Heart left ventricle (tissue), 7 donors: ENCODE results near the gene PAX7.

DNA sequence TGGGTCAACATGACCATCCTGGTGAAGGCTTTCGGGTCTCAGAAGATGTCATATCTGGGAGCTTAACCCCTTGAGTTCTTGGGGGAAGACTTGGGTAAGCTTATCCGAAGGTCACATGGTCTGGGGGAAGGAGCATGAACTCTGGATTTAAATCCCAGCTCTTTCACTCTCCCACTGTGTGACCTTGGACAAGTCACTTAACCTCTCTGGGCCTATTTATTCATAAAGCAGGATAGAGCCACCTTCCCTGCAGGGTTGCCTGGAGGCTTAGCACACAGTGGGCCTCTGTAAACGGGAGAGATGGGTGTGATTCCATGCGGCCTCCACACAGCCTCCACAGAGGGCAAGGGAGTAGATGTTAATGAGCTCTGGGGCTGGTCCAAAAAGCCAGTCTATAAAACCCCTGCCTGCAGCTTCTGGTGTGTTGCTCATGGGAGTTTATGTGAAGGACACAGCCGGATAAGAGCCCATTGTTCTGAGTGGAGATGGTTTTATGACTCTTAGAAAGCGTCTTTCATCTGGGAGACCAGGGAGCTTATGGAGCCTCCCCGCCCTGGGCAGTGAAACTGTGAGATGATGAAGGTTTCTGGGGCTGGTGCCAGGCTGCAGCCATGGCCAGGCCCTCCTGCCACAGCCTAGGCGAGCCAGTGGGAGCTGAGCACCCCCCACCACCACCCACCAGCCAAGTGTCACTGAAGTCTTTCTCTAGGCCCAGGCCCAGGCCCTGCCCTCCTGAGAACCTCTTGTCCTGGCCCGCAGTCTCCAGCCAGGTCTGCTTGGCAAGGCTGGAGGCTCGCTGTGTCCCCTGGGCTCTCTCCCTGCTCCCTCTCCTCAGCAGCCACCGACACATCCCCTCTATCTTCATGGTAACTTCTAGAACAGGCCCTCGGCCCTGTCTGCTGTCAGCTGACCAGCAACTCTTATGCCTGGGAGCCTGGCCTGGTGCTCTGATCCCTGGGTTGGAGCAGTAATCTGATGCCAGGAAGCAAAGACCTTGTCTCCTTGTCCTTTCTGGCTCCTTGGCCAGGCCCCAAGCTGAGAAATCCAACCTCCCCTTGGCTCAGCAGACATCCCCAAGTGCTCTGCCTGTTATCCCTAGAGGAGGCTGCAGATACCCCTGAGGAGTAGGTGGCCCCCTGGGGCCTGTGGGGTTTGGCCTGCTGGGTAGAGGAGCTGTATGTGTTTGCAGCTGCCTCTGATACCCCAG is 7.8 kb upstream of the ARHGEF10L start:
- PRO-cap, 6 experiments, result peak in 5 of 6 experiments; most common plus-strand start position 769 of the sequence (in 4); most common minus-strand start position 924 of the sequence (in 2)
- RAMPAGE, long total RNA, 2 experiments, result no peak in any of the 2 experiments
- RRBS, result no CpG with 5 or more reads among the region's 12 CpGs

DNA sequence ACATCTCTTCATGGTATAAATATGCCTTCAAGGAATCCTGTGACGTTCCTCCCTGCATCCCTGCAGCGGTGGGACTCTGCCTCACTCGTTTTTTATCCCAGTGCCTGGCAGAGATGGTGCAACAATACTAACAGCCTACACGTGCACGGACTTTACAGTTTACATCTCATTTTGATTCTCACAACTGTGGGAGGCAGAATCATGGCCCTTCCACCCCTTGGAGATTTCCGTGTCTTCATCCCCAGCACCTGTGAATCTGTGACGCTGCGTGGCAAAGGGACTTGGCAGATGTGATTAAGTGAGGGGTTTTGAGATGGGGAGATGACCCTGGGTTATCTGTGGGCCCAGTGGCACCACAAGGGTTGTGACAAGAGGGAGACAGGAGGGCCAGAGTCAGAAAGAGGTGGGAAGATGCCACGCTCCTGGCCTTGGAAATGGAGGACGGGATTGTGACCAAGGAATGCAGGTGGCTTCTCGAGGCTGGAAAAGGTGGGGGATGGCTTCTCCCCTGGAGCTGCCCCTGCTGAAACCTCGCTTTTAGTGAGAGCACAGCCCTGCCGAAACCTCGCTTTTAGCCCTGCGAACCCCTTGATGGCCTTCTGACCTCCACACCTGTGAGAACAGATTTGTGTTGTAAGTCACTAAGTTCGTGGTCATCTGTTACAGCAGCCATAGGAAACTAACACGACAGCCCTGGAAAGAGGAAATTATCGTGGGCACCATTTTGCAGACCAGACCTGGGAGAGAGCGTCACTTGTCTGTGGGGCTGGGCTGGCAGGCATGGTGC is 53.8 kb downstream of the ARHGEF10L start:
- PRO-cap, 6 experiments, result no peak in any of the 6 experiments
- RAMPAGE, long total RNA, 2 experiments, result no peak in any of the 2 experiments
- RRBS, result no CpG with 5 or more reads among the region's 19 CpGs

DNA sequence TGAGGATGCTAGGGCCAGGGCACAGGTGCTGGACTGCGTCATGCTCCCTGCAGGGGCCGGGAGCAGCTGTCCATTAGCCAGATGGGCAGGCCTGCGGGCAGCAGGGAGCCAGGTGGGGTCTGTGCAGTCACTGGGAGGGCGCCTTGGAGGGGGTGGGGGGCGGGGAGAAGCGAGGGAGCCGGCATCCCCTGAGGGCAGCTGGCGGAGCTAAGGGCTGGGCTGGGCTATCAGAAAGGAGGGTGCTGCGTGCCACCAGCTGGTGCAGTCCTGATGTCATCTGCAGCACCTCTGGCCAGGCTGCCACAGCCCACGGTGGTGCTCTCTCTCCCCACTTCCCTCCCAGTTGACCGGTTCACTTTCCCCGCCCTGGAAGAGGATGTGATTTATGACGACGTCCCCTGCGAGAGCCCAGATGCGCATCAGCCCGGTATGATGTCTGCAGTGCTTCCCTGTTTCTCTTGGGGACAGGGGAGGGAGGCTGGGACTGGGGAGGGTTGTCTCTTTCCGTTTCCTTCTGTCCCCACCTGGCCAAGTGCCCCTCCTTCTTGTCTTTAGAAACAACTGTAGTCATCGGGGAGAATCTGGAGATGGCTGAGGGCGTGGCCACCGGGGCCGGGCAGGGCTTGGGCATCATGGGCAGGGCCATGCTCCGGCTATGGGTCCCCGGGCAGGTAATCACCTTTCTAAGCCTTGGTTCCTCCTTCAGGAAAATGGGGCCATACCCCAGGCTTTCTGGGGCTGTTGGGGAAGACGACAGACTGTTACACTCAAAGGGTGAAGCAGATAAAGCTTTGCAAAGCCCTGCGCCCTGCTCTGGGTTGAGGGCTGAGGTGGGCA is 63.9 kb downstream of the ARHGEF10L start:
- PRO-cap, 6 experiments, result no peak in any of the 6 experiments
- RAMPAGE, long total RNA, 2 experiments, result no peak in any of the 2 experiments
- RRBS, result 42% methylated on average over 10 of the region's 26 CpGs

GRCh38 chr1:17668073-17668400 is 87.1 kb upstream of the ACTL8 start:
- PRO-cap, 6 experiments, result no peak in any of the 6 experiments
- RAMPAGE, long total RNA, 2 experiments, result no peak in any of the 2 experiments
- RRBS, result no CpG with 5 or more reads among the region's 15 CpGs

GRCh38 chr1:18107162-18107451 is 491 bp upstream of the IGSF21 start:
- PRO-cap, 6 experiments, result no peak in any of the 6 experiments
- RAMPAGE, long total RNA, 2 experiments, result no peak in any of the 2 experiments
- RRBS, result no CpG with 5 or more reads among the region's 7 CpGs

- PRO-cap, 6 experiments, result no peak in any of the 6 experiments
- RAMPAGE, long total RNA, 2 experiments, result no peak in any of the 2 experiments
- RRBS, result 71% methylated on average over 1 of the region's 16 CpGs
Observed at GRCh38 chr1:18462993-18463670, 17.6 kb upstream of the KLHDC7A start.

GRCh38 chr1:18630597-18631821 is at the start of gene PAX7:
TSS of gene PAX7 (plus strand) at chr1:18630846.
- PRO-cap, 6 experiments, result no peak in any of the 6 experiments
- RAMPAGE, long total RNA, 2 experiments, result no peak in any of the 2 experiments
- RRBS, result 2% methylated on average over 49 of the region's 101 CpGs

DNA sequence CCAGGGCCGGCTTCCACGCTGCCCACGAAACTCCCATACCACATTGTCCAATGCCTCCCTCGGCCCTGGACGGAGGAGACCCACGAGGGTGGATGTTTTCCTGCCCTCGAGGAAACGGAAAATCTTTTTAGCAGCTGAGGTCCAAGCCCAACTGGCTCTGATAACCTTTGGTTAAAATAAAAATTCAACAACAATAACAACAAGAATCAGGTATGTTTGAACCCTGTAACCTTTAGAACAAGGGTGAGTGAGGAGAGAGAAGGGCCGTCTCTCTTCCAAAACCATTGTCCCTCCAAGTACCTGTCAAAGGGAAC is 4.0 kb upstream of the ALDH4A1 start:
- PRO-cap, 6 experiments, result no peak in any of the 6 experiments
- RAMPAGE, long total RNA, 2 experiments, result no peak in any of the 2 experiments
- RRBS, result no CpG with 5 or more reads among the region's 9 CpGs

- PRO-cap, 6 experiments, result no peak in any of the 6 experiments
- RAMPAGE, long total RNA, 2 experiments, result no peak in any of the 2 experiments
- RRBS, result no CpG with 5 or more reads among the region's 8 CpGs
Observed at GRCh38 chr1:18935670-18936371, 20.7 kb downstream of the IFFO2 start.

DNA sequence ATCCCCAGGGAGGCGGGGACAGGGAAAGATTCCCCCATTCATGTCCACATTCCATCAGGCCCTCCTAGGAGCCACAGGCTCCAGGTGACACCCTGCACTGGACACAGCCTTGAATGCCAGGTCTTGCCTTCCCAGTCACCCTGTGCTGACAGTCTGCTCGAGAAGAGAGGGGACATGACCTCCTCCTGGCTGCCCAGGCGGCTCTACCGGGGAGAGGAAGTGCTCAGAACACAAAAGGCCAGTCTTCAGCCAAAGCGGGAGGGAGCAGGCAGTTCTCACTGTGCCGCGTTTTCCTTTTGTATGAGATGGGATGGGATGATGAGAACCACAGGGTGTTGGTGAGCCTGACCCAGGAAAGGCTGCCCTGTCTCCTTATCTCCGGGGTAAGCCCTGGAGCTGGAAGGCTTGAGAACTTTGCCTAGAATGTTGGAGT is 14.6 kb downstream of the IFFO2 start:
- PRO-cap, 6 experiments, result peak in 5 of 6 experiments; most common plus-strand start position 241 of the sequence (in 5); most common minus-strand start position 147 of the sequence (in 2)
- RAMPAGE, long total RNA, 2 experiments, result no peak in any of the 2 experiments
- RRBS, result no CpG with 5 or more reads among the region's 8 CpGs

DNA sequence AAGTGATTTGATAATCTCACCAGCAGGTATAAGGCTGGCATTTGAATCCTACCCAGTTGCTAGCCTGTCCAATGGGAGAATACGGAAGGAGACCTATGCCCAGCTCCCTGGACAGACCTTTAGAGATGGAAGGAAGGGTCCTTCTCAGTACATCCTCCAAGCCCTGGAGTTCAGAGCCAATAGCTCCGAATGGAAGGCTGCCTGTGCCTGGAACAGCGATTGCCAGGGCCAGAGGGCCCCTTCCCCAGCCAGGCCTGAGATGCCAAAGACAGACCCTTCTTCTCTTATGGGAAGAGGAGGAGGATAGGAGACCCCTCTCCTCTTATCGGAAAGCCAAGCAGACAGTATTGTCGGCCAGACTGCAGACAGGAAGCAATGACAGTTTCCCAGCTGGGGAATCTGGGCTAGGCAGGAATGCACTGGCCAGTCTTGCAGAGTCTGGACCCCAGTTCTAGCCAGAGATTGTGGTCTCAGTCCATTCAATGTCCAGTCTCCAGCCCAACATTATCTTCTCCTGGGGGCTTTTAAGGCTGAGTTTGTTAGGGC is 2.0 kb downstream of the IFFO2 start:
- PRO-cap, 6 experiments, result peak in 2 of 6 experiments; most common plus-strand start position 448 of the sequence (in 2); most common minus-strand start position 374 of the sequence (in 1)
- RAMPAGE, long total RNA, 2 experiments, result no peak in any of the 2 experiments
- RRBS, result no CpG with 5 or more reads among the region's 5 CpGs

GRCh38 chr1:18988983-18989204 is 32.4 kb upstream of the IFFO2 start:
- PRO-cap, 6 experiments, result no peak in any of the 6 experiments
- RAMPAGE, long total RNA, 2 experiments, result no peak in any of the 2 experiments
- RRBS, result no CpG with 5 or more reads among the region's 5 CpGs

- PRO-cap, 6 experiments, result no peak in any of the 6 experiments
- RAMPAGE, long total RNA, 2 experiments, result no peak in any of the 2 experiments
- RRBS, result no CpG with 5 or more reads among the region's 5 CpGs
Observed at GRCh38 chr1:19003532-19003891, 47.0 kb upstream of the IFFO2 start.

DNA sequence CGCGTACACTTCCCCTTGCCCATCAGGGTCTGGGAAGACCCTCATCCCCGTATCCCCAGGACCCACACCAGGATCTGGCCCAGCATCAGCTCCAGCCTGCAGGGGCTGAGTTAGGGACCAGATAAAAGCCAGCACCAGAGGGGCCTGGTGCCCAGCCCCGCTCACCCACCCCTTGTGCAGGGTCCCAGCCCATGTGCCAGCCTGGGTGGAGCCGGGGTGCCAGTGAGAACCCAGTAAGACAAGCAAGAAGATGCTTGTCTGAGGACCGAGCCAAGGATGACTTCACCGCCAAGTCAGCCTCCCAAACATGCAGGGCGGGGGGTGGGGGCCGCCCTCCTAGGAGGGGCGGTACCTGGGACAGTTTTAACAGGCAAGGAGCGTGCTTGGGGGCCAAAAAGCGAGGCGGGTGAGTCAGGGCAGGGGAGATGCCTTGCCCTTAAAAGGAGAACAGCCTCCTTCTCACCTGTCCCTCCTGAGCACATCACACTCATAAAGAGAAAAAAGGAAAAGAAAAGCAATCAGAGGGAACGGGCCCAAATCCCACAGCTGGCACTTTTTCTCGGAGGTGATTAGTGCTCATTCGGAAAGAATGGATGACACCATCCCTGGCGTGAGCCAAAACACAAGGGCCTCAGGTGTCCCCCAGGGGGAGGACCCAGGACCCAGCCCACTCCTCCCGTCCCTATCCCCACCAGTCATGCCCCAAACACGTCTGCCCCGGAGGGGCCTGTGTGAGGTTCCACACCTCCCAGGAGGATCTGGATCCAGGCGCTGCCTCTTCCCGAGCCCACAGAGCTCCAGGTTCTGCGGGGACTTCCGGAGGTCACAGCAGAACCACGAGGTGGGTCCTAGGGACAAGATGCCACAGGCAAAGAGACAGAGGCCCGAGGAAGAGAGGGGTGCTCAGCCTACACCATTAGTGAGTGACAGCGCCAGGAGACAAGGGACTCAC is 77.6 kb upstream of the IFFO2 start:
- PRO-cap, 6 experiments, result no peak in any of the 6 experiments
- RAMPAGE, long total RNA, 2 experiments, result no peak in any of the 2 experiments
- RRBS, result 87% methylated on average over 3 of the region's 27 CpGs

GRCh38 chr1:19055054-19055466 is 98.6 kb upstream of the IFFO2 start:
- PRO-cap, 6 experiments, result peak in 2 of 6 experiments; most common plus-strand start chr1:19055313 (in 2); most common minus-strand start chr1:19055172 (in 2)
- RAMPAGE, long total RNA, 2 experiments, result no peak in any of the 2 experiments
- RRBS, result no CpG with 5 or more reads among the region's 11 CpGs

DNA sequence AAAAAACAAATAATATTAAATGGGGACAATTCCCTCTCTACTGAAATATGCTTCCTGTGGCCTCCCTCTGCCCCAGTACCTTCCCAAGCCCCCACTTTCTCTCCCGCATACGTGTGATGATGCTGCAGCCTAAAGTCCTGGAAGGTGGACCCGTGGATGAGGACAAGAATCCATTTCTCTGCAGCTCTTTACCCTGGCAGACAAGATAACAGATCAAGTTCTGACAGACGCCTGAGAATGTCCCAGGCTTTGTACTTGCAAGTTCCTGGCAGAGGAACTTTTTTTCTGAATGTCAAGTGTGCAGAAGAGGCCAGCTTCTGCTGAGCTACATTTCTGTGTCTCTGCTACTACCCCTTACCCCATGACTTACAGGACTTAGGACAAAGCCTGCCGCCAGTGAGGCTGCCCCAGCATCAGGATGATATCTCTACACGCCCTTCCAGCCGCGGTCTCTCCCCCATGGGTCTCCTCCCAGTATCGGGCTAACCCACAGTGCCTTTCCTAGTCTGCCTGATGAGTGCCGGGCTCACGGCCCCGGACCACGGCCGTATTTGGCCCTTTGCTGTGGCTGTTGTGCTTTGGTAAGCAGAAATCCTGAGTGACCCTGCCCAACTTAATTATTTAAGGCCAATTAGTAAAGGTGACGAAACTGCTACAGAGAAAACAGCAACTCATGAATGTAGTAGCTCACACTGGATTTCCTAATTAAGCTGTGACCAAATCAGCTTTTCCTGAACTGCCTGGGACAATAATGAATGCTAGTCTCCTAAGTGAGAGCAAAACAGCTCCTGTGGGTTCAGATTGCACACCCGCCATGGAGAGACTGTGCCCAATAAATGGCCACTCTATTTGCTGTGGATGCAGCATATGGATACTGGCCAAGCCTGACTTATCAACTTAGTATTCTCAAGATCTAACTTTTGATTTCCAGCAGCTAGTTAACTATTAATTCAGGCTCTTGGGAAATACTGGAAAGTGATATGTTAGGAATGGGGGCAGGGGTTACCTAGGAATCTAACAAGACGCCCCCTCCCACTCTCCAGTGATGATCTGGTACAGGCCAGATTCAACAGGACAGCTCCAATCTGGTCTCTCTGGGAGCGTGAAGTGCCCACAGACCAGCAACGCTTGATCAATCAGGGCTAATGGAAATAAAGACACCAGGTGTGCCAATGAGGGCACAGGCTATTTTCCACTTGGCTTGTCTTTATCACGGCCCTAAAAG is 123.2 kb upstream of the IFFO2 start:
- PRO-cap, 6 experiments, result no peak in any of the 6 experiments
- RAMPAGE, long total RNA, 2 experiments, result no peak in any of the 2 experiments
- RRBS, result no CpG with 5 or more reads among the region's 20 CpGs

- PRO-cap, 6 experiments, result no peak in any of the 6 experiments
- RAMPAGE, long total RNA, 2 experiments, result no peak in any of the 2 experiments
- RRBS, result no CpG with 5 or more reads among the region's 5 CpGs
Observed at GRCh38 chr1:19156672-19157031, 53.4 kb downstream of the UBR4 start.

DNA sequence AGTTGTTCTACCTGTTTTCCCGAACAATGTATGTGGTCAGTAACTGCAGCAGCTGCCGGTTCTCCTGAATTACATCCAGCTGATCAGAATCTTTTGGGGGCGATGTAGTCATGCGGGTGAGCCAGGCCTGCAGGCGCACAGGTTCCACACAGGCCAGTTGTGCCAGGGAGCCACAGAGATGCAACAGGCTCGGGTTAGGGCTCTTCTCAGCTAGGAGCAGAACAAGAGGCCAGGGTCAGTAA is 45.4 kb downstream of the UBR4 start:
- PRO-cap, 6 experiments, result no peak in any of the 6 experiments
- RAMPAGE, long total RNA, 2 experiments, result no peak in any of the 2 experiments
- RRBS, result no CpG with 5 or more reads among the region's 6 CpGs

DNA sequence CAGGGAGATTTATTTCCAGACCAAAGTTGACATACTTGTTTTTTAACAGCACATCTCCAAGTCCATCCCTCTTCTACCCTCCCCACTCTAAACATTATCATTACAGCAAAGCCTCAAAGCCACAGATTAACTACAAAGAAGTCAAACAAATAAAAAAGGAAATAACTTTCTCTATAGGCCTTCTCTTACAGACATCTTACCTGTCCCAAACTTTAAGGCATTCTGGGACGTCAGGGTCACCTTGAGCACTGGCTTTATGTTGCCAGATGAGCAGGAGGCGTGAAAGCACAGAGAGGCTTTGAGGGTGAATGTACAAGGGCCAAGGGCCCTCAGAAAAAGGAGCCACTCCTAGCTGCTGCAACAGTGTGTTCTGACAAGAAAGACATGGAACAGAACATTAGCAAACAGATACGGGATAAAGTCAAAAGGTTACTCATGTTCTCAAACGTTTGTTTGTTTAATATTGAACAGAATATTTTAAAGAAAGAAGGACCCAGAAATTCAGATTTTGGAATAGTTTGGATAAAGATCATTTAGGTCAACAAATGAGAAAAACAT is 31.1 kb downstream of the UBR4 start:
- PRO-cap, 6 experiments, result no peak in any of the 6 experiments
- RAMPAGE, long total RNA, 2 experiments, result no peak in any of the 2 experiments
- RRBS, result no CpG with 5 or more reads among the region's 4 CpGs

DNA sequence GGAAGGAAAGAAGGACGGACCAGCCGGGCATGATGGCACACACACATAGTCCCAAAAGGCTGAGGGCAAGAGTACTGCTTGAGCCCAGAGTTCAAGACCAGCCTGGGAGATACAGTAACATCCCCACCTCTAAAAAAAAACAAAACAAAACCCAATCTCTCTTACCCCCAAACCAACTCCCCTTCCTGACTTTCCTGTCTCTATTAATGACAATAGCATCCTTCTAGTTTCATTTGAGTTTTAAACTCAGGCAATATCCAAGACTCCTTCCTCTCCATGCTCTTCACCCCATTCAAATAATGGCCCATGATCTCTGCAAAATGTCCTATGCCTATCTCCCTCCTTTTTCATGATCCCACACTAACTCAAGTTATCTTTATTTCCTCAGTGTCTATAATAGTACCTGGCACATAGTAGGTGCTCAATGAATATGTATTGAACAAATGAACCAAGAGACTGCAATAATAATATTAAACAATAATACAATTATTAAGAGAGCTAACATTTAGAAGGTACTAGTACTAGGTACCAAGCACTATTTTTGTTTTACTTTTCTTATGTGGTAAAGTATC is 28.7 kb downstream of the UBR4 start:
- PRO-cap, 6 experiments, result no peak in any of the 6 experiments
- RAMPAGE, long total RNA, 2 experiments, result no peak in any of the 2 experiments
- RRBS, result no CpG with 5 or more reads among the region's 2 CpGs